Mesangial cell (primary cell): ENCODE results near the genes DARS1 and HNMT.

GRCh38 chr2:134138305-134139087, 115.4 kb upstream of the MGAT5 start:
- RAMPAGE, long total RNA, result no peak

DNA sequence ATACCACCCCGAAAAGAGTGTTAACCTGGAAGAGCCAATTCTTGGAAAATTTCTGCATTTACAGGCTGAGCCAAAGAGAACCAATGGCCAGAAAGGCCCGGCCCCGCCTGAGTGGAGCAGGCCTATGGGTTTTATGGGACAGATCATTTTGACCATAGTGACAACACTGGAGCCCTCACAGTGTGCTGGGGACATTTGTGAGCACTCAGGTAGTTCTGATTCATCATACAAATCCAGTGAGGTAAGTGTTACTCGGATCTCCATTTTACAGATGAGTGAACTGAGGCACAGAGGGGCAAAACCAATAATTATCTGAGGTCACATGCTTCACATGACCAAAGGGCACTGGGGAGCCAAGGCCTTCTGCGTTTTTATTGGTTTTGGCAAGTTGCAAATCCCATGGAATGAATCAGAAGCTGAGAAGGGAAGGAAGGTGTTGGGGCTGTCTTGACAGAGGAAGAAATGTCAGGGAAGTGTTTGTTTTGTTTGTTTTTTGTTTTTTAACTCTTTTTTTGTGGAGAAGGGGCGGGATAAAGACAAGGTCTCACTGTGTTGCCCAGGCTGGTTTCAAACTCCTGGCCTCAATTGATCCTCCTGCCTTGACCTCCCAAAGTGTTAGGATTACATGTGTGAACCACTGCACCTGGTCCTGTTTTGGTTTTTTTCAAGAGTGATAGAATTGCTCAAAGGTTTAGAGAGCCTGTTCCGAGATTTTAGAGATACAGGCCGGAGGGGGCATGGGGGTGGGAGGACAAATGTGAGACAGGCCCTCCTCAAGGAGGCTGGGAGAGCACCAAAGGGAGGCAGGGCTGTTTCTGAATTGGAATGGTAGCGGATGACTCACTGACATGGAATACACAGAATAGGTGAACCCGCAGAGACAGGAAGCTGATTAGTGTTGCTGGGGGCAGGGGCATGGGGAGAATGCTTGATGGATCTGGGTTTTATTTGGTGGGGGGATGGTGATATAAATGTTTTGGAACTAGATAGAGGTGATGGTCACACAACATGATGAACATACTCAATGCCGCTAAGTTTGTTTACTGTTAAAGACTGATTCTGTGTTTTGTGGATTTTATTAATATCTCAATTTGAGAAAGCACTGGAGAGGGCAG, 111.2 kb upstream of the MGAT5 start:
- RAMPAGE, long total RNA, result no peak

- RAMPAGE, long total RNA, result no peak
Measured at GRCh38 chr2:134143386-134144546, 110.1 kb upstream of the MGAT5 start.

GRCh38 chr2:134261380-134262408, 7.8 kb downstream of the MGAT5 start:
- RAMPAGE, long total RNA, result no peak

DNA sequence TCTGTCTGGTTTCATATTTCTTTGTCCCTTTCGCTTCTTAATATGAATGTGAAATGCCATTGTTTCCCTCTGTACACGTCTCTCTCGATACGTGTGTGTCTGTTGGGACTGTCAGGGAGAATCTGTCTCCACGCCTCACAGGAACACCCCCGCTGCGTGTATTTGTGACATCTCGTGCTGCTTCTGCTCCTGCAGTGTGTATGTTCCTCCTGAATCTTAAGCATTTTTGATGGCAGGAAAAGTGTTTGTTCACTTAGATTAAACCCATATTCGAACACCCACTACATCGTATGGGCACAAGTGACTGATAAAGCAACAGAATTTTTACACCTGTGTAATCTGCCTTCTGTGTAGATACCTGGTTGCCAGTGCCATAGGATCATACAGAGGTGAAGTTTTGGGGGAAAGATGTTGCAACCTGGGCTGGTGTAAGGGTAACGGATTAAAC, 59.2 kb downstream of the MGAT5 start:
- RAMPAGE, long total RNA, result no peak

- RAMPAGE, long total RNA, result no peak
Measured at GRCh38 chr2:134417950-134418395, 164.1 kb downstream of the MGAT5 start.

GRCh38 chr2:134491021-134491365, 227.8 kb downstream of the TMEM163 start:
- RAMPAGE, long total RNA, result no peak

DNA sequence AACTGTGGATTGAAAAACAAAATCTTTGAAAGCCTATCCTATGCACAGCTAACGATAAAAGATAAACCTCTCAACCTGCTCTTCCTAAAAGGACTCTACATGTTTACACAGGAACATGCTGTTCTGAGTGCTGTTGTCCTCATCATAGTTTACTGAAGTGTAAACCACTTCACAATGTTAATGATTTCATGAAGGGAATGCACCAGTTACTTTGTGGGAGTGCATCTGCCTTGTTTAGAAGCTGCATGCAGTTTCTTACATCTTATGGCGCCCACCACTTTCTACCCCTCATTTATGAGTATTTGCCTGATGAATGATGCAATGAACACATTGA, 1.3 kb downstream of the ACMSD start:
- RAMPAGE, long total RNA, result no peak

GRCh38 chr2:135590469-135591420, 59.5 kb downstream of the R3HDM1 start:
- RAMPAGE, long total RNA, result no peak

DNA sequence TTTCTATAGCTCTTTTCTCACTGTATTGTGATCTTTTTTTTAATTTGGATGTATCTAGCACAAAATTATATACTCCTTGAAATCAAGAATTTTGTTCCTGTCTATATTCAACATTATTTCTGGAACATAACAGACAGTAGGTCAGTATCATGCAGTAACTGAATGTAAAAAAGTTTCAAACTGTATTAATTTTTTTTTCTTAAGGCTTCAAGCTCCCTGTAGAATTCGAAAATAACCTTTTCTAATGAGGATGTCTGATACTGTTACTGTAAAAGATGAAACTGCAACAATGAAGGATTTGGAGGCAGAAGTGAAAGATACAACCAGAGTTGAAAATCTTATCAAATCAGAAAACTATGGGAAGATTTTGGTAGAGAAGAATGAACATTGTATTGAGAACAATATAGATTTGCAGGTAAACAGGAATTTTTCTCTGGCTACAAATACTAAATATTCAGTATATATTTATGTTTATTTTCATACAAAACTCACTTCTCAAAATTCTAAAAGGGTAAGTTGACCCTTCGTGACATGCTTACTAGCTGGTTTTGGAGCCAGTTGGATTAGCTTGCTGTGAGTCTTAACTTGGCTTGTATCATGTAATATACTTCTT, 73.4 kb downstream of the R3HDM1 start:
- RAMPAGE, long total RNA, result no peak

DNA sequence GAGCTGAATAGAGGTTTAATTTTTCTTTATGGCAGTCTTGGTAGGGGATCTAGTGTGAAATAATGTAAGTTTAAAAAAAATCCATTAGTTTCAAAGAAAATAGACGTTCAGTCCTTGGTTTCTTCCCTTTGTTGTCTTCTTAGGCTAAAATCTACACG, 965 bp downstream of the UBXN4 start:
- RAMPAGE, long total RNA, result no peak

DNA sequence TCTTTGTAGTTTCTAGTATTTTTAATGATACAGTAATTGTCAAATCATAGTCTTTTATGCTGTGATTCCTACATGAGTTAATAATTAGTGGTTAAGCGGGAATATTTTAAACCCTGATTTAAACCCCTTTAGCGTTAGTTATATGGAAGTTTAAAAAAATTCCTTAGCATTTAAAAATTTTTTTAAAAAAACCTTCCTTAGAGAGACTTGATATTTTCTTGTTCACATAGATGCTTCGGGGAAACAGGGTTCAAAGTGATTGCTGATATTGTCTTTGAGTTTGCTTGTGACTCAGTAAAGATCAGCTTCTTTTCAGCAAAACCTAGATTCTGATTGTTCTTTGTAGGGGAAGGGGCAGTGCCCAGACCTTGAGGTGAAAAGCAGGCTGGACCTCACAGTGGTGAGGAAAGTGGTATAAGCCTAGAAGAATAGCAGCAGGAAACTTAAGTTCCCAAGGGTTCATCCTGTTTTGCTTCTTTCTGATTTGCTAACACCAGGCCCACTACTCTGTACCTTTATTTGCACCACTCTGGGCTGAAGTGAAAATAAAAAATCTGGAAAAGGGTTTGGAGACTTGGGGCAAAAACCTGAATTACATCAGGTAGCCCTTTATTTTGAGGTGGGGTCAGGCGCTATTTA, 20.8 kb downstream of the UBXN4 start:
- RAMPAGE, long total RNA, result no peak

DNA sequence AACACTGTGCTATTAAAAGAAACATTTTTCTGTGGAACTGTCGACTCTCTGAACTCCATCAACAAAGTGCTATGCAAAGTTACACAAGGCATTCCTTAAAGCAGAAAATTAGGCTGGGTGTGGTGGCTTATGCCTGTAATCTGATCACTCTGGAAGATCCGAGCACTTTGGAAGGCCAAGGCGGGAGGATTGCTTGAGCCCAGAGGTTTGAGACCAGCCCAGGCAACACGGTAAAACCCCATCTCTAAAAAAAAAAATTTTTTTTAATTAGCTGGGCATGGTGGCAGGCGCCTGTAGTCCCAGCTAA, 13.0 kb downstream of the MCM6 start:
- RAMPAGE, long total RNA, result no peak

GRCh38 chr2:135866015-135866465, 10.2 kb downstream of the MCM6 start:
- RAMPAGE, long total RNA, result no peak

GRCh38 chr2:135962248-135962477, 23.3 kb downstream of the DARS1 start:
- RAMPAGE, long total RNA, result no peak

DNA sequence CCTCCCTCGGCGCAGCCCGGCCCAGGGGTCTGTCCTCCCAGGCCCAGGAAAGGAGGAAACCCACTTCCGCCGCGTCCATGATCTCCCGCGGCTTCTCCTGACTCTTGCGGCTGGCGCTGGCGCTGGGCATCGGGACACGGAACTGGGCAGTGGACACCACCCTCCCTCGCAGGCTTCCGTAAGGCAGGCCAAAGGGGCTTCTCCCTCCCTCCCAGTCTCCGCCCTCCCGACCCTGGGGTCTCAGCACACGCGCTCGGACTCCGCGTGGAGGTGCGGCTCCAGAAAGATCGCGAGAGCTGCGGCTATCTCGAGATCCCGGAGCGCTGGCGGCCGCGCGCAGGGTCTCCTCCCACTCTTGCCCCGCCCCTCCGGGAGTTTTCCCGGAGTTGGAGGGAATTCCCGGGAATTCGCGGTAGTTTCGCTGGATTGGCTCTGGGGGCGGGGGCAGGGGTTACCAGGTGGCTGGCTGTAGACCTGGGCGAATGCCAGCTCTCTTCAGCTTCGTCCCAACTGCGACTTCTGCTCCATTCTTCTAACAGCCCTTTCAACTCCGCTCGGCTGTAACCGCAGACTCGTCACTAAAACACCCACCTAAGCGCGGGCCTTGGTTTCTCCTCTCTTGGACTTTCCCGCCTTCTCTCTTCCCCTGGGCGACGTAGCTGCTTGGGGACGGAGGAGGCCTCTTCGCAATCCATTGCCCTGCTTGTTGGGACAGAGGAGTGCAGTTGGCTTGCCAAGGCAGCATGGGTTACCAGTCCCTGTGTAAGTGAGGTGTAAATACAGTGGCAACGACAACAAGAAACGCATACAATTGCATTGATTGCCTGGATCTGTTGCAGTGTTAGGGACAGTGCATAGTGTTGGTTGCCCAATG, at the start of gene DARS1:
TSS of gene DARS1 (minus strand) at position 288 of the 874 bp plus-strand sequence.
- RAMPAGE, long total RNA, result start-site peak on the minus strand centred at position 202 of the sequence, 175 bp wide, 4,273 reads

GRCh38 chr2:136128103-136128979, 10.4 kb upstream of the CXCR4 start:
- RAMPAGE, long total RNA, result no peak

DNA sequence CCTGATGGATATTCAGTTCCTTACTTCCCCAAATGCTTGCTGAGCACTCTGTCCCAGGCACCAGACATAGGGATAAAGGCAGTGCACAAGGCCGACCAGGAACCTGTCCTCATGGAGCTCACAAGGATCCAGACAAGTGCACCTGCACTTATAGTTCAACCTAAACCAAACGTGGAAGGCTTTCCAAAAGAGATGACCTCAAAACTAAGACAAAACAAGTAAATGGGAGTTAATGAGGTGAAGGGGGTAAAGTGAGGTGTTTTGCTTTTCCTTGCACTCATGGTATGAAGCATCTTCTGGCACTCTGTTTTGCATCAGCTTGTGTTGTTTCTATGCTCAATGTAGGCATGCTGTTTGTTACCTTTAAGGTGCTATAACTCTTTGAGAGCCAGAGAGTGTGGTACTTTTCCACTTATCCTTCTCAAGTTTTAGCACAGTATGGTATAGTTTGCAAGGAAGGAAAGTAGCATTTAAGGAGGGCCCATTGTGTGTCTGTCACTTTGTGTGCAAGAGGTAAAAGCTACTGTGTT, 17.4 kb upstream of the CXCR4 start:
- RAMPAGE, long total RNA, result no peak

DNA sequence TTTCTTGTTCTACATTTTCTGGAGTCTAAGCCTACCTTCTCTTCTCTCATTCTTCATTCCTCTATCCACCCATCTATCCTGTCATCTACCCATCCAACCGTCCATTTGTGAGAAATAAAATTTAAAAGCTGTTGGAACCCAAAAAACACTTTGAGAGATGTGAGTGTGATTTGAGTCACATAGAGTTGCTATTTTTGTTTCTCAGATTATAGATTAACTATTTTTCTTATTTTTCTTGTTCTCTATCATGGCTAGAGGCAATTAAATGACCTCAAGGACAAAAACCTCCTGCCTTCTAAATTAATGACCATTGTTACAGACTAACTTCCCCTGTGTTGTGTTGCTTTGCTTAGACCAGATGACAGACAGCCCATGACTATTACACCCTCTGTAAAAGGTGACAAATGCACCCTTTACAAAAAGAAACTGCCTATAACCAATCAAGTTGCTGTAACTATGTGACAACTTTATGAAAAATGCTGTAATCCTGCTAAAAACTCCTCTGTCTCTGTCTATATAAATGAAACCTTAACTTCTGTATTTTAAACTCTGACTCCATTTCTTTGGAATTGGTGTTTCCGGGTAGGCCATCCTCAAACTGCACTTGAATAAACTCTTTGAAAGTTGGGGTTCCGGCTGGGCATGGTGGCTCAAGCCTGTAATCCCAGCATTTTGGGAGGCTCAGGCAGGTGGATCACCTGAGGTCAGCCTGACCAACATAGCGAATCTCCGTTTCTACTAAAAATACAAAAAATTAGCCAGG, 208.0 kb upstream of the CXCR4 start:
- RAMPAGE, long total RNA, result no peak

- RAMPAGE, long total RNA, result start-site peak on the plus strand at chr2:137964423-137964479, 9 reads
Measured at GRCh38 chr2:137963828-137964965, at the start of gene HNMT. HNMT (plus strand) TSS chr2:137964473.